Keratinocyte (primary cell): ENCODE measurements around the genes SLC9A5 and DPEP2.

DNA sequence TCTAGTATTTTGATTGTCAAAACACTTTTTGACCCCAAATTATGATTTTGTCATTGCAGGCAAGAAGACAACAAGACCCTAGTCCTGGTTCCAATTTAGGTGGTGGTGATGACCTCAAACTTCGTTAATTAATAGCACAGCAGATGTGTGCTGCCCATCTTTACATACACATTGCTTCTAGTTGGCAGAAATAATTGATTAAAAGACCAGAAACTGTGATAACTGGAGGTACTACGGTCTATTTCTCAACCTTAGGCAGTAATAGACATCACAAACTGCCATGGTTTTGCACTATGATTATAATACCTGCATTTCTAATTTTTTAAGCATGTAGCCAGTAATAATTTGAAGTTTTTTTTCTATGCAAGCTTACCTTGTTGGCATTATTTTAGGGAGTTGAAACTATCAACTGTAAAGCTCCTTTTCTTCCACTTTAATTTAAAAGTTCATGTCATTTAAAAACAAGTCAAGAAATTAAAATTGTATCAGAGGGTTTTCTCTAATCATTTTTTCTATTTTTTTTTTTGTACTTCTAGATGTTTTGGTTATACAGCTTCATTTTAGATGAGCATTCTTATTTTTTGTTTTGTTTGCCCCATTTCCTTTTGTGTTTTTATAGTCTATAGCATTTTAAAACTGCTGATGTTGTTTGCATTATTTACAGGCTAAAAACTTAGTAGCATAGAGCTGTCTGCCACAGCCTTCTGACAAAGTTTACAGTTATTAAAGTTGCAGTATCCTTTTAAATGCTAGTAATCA lies 10.9 kb upstream of the PHAF1 start:
CAGE:
- cytosol, long polyA minus RNA = start-site peak on the plus strand centred at position 337 of the sequence, 16 bp wide, 17 reads
- cytosol, long polyA plus RNA = no peak
- long polyA plus RNA = no peak
- nucleus, long polyA minus RNA = start-site peak on the plus strand centred at position 458 of the sequence, 89 bp wide, 53 reads
- nucleus, long polyA plus RNA = no peak

GRCh38 chr16:67115496-67116290 lies 6.0 kb downstream of the PHAF1 start:
CAGE:
- cytosol, long polyA minus RNA = no peak
- cytosol, long polyA plus RNA = no peak
- long polyA plus RNA = no peak
- nucleus, long polyA minus RNA = no peak
- nucleus, long polyA plus RNA = no peak

GRCh38 chr16:67199239-67200320 lies 649 bp downstream of the ELMO3 start:
CAGE:
- cytosol, long polyA minus RNA = no peak
- cytosol, long polyA plus RNA = no peak
- long polyA plus RNA = start-site peak on the plus strand at chr16:67199686-67199730, 46 and 37 reads in 2 replicates
- nucleus, long polyA minus RNA = no peak
- nucleus, long polyA plus RNA = start-site peak on the plus strand at chr16:67199536-67199578, 19 and 38 reads in 2 replicates; start-site peak on the plus strand at chr16:67199693-67199724, 62 and 69 reads in 2 replicates

CAGE:
- cytosol, long polyA minus RNA = no peak
- cytosol, long polyA plus RNA = no peak
- long polyA plus RNA = no peak
- nucleus, long polyA minus RNA = no peak
- nucleus, long polyA plus RNA = no peak
These were observed 4.6 kb downstream of the TMEM208 start for GRCh38 chr16:67231298-67232221.

DNA sequence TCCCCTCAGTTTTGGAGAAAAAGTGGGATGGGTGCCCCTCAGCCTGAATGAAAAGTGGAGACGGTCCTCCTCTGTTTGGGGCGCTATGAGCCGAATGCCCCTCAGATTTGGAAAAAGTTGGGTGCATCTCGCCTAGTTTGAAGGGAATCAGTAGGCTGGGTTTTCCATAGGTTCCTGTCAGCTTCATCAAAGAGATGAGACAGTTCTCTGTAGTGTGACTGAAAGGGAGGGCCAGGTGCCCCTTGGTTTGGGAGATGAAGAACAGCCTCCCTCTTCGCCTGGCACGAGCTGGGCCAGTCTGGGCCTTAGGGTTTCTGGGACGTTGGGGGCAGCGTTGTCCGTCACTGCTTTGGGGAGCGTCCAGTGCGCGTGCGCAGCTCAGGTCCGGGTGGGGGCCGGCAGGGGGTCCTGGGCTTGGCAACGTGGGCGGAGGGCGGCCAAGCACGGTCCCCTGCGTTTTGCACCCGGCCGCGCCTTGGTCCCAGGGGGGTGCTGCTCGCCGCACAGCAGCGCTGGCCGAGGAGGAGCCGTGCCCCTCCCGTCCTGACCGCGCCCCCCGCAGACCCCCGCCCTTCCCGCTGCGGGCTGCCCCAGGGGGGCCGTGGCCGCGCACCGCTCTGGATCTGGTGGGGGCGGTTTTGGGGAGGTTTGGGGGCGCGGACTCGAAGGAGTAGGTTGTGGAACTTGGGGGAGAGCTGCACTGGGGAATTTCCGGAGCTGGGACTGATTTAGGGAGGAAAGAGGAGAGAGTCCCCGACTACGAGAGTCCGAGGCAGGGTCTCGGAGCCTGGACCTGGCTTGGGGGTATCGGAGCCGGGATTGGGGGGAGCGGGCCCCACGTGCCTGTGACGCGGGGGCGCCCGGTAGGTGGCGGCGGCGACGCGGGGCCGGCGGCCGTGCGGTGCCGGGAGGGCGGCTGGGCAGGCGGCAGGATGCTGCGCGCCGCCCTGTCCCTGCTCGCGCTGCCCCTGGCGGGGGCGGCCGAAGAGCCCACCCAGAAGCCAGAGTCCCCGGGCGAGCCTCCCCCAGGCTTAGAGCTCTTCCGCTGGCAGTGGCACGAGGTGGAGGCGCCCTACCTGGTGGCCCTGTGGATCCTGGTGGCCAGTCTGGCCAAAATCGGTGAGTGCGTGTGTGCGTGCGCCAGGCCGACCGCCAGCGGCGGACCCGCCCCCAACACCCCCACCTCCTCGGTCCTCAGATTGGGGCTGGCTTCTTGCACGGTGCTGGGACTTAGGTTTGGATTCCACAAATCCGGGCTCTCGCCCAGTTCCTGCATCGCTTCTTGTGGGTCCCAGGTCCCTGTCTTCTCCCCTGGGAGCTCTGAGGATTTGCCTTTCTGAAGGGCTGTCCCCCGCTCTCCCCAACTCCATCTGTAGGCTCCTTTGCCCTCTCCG lies at the start of gene SLC9A5:
SLC9A5 (plus strand) TSS at position 897 of the 1,394 bp plus-strand sequence.
CAGE:
- cytosol, long polyA minus RNA = no peak
- cytosol, long polyA plus RNA = no peak
- long polyA plus RNA = no peak
- nucleus, long polyA minus RNA = no peak
- nucleus, long polyA plus RNA = no peak

DNA sequence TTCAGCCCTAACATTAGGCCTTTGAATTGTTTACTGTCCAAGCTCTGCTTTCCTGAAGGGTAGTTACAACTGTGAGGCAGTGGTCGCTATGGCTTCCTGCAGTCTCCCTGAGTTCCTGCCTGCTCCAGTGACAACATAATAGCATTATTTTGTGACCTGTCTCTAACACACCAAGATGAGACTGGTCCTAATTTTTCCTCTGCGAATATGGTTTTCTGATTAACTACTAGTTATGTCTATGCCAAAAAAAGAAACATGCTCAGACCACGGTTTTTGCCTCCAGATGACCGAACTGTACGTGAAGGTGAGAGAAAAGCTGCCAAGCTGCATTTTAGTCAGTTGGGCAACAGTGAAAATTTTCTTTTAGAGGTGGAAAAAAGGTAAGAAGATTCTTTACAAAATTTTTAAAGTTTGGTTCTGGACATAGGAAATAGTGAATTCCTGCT lies 20.6 kb downstream of the LRRC36 start:
CAGE:
- cytosol, long polyA minus RNA = no peak
- cytosol, long polyA plus RNA = no peak
- long polyA plus RNA = no peak
- nucleus, long polyA minus RNA = no peak
- nucleus, long polyA plus RNA = no peak

CAGE:
- cytosol, long polyA minus RNA = no peak
- cytosol, long polyA plus RNA = no peak
- long polyA plus RNA = no peak
- nucleus, long polyA minus RNA = no peak
- nucleus, long polyA plus RNA = no peak
These were observed 22.6 kb downstream of the TPPP3 start for GRCh38 chr16:67370631-67371100.

GRCh38 chr16:67504241-67504898 lies 21.0 kb upstream of the AGRP start:
CAGE:
- cytosol, long polyA minus RNA = no peak
- cytosol, long polyA plus RNA = no peak
- long polyA plus RNA = no peak
- nucleus, long polyA minus RNA = no peak
- nucleus, long polyA plus RNA = no peak

CAGE:
- cytosol, long polyA minus RNA = no peak
- cytosol, long polyA plus RNA = no peak
- long polyA plus RNA = no peak
- nucleus, long polyA minus RNA = no peak
- nucleus, long polyA plus RNA = no peak
These were observed 13.9 kb downstream of the RIPOR1 start for GRCh38 chr16:67542375-67543049.

GRCh38 chr16:67654300-67655035 lies 5.6 kb downstream of the ACD start:
CAGE:
- cytosol, long polyA minus RNA = no peak
- cytosol, long polyA plus RNA = no peak
- long polyA plus RNA = no peak
- nucleus, long polyA minus RNA = no peak
- nucleus, long polyA plus RNA = no peak

DNA sequence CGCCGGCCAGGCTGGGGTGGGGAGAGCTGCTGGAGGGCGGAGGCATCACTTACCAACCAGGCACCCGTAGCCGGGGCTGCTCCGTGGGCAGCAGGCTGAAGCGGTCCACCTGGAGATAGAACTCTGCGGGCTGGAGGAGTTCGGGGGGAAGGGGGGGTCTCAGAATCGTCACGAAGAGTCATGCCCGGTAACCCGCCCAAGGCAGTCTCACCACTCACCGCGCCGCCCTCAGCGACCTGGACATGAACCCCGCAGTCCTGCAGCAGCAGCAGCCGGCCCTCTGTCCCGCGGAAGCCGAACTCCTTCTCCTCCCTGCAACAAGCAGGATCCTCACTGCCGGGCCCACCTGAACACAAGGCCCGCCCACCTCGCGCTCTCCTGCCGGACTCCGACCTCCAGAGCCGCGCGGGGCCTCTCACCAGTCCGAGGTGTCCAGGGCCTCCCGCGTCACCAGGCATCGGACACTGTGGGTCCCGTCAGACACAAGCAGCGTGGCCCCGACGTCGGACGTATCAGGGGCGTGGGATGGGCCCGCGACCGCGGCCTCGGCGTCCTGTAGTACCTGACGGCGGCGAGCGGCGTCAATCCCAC lies 481 bp downstream of the ACD start:
CAGE:
- cytosol, long polyA minus RNA = no peak
- cytosol, long polyA plus RNA = no peak
- long polyA plus RNA = start-site peak on the minus strand centred at position 489 of the sequence, 46 bp wide, 17 and 16 reads in 2 replicates
- nucleus, long polyA minus RNA = no peak
- nucleus, long polyA plus RNA = no peak

GRCh38 chr16:67804661-67805535 lies 1.5 kb downstream of the RANBP10 start:
CAGE:
- cytosol, long polyA minus RNA = no peak
- cytosol, long polyA plus RNA = no peak
- long polyA plus RNA = no peak
- nucleus, long polyA minus RNA = no peak
- nucleus, long polyA plus RNA = no peak

DNA sequence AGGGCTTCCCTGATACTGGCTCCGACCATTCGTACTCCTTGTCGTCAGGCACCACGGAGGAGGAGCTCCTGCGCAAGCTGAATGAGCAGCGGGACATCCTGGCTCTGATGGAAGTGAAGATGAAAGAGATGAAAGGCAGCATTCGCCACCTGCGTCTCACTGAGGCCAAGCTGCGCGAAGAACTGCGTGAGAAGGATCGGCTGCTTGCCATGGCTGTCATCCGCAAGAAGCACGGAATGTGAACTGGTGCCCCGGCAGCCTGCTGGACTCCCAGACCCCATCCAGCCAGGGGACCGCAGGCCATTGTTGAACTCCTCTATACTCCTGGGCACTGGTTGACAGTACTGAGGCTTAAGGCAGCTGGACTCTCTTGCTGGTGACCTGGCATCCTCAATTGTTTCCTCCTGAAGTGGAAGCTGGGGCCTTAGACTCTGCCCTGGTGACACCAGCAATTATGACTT lies 1.2 kb downstream of the THAP11 start:
CAGE:
- cytosol, long polyA minus RNA = no peak
- cytosol, long polyA plus RNA = no peak
- long polyA plus RNA = no peak
- nucleus, long polyA minus RNA = no peak
- nucleus, long polyA plus RNA = no peak

GRCh38 chr16:67843719-67844054 lies 1.6 kb downstream of the THAP11 start:
CAGE:
- cytosol, long polyA minus RNA = no peak
- cytosol, long polyA plus RNA = no peak
- long polyA plus RNA = no peak
- nucleus, long polyA minus RNA = no peak
- nucleus, long polyA plus RNA = no peak

CAGE:
- cytosol, long polyA minus RNA = no peak
- cytosol, long polyA plus RNA = no peak
- long polyA plus RNA = no peak
- nucleus, long polyA minus RNA = no peak
- nucleus, long polyA plus RNA = no peak
These were observed 1.1 kb downstream of the EDC4 start for GRCh38 chr16:67873884-67874420.

CAGE:
- cytosol, long polyA minus RNA = no peak
- cytosol, long polyA plus RNA = no peak
- long polyA plus RNA = no peak
- nucleus, long polyA minus RNA = no peak
- nucleus, long polyA plus RNA = no peak
These were observed 5.5 kb upstream of the NRN1L start for GRCh38 chr16:67878811-67879860.

DNA sequence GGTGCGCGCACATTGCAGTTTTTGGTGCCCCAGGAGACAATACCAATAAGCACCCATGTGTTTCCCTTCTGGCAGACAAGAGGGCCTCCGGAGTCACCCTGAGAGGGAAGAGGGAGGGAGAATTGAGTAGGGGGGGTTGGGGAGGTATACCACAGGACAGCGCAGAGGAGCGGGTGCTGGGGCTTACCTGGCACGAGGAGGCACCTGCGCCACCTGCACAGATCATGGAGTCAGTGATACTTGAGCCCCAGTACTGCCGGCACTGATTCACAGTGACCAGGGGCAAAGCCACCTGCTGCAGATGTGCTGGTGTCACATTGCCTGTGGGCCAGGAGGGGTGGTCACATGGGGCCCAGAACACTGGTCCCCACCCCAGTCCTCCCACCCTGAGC lies 1.7 kb downstream of the CTRL start:
CAGE:
- cytosol, long polyA minus RNA = no peak
- cytosol, long polyA plus RNA = no peak
- long polyA plus RNA = no peak
- nucleus, long polyA minus RNA = no peak
- nucleus, long polyA plus RNA = no peak

DNA sequence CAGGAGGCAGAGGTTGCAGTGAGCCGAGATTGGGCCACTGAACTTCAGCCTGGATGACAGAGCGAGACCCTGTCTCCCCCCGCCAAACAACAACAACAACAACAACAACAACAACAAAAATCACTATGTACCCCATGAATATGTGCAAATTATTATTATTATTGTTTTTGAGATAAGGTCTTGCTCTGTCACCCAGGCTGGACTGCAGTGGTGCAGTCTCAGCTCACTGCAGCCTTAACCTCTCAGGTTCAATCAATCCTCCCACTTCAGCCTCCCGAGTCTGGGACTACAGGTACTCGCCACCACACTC lies 3.4 kb downstream of the DPEP2 start:
CAGE:
- cytosol, long polyA minus RNA = no peak
- cytosol, long polyA plus RNA = no peak
- long polyA plus RNA = no peak
- nucleus, long polyA minus RNA = no peak
- nucleus, long polyA plus RNA = no peak

GRCh38 chr16:67998615-67999912 lies at the start of gene DPEP2:
Gene DPEP2 (minus strand): TSS chr16:67999484.
CAGE:
- cytosol, long polyA minus RNA = no peak
- cytosol, long polyA plus RNA = no peak
- long polyA plus RNA = no peak
- nucleus, long polyA minus RNA = no peak
- nucleus, long polyA plus RNA = no peak

CAGE:
- cytosol, long polyA minus RNA = no peak
- cytosol, long polyA plus RNA = no peak
- long polyA plus RNA = no peak
- nucleus, long polyA minus RNA = no peak
- nucleus, long polyA plus RNA = no peak
These were observed 15.0 kb upstream of the NFATC3 start for GRCh38 chr16:68069992-68070758.